Thyroid gland (tissue), 7 donors: ENCODE data around the gene TMEM26.

- PRO-cap, 2 experiments: no peak in any of the 2 experiments
- RAMPAGE, long total RNA, 5 experiments: no peak in any of the 5 experiments
These were observed 2.7 kb downstream of the MRLN start for GRCh38 chr10:59750479-59751078.

- PRO-cap, 2 experiments: no peak in any of the 2 experiments
- RAMPAGE, long total RNA, 5 experiments: no peak in any of the 5 experiments
These were observed 73.0 kb upstream of the MRLN start for GRCh38 chr10:59825948-59826879.

- PRO-cap, 2 experiments: no peak in any of the 2 experiments
- RAMPAGE, long total RNA, 5 experiments: no peak in any of the 5 experiments
These were observed 93.6 kb downstream of the ANK3 start for GRCh38 chr10:60296048-60296575.

DNA sequence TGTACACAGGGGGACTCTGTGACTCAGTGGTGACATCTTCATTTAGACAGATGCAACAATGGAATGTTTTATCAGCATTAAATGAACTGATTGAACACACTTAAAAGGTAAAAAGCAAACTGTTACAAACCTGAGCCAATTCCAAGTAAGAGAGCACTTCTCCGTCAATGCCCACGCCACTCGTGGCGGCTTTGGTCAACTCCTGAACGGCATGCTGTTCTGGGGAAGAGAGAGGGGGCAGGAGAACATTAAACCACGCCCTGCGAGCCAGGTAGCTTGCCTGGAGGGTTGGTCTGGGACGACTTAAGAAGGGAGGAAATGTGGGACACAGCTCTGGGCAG is 69.2 kb downstream of the RHOBTB1 start:
- PRO-cap, 2 experiments: no peak in any of the 2 experiments
- RAMPAGE, long total RNA, 5 experiments: no peak in any of the 5 experiments

DNA sequence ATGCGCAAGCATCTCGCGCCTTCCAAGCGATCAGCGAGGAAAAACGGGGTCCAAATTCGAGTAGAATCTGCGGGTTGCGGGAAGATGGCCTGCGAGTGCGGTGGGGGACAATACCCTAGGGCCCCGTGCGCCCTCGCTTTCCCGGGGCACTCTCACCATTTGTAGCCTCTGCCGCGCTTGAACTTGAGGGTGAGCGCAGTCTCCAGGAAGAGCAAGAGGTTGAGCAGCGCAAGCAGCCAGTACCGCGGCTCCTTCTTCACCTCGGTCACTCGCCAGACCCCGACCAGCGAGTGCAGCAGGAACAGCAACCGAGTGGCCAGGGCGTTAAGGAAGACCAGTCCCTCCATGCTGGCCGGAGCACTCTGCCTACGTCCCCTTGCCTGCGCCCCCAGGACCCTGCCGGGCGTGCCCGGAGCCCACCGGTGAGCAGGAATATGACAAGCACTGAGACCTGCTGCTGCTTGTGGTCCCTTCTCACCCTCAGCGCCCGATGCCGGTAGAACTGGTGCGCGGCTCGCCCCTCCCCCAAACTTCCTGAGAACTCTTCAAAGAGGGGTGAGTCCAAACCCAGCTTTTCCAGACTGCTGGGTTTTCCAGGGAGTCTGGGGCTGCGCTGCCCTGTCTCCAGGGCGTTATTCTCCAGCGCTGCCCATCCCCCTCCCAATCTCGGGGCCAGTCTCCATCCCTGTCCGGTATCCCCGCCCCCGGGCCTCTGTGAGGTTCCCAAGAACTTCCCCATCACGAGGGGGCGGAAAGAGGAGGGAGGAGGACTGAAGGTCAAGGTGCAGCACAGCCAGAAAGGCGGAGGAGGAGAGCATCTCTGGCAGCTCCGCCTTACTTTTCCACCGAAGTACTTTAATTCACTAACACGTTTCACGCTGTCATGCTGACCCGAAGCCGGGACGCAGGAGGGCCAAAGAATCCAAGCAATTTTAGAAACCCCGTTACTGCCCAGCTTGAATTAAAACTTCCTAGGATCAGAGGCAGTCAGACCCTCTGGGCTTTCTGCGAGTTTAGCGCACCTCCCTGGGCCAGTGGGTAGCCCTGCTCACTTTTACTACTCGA is at the start of gene TMEM26:
Gene TMEM26 (minus strand): TSS at position 647 of the 1,065 bp plus-strand sequence.
- PRO-cap, 2 experiments: peak in 1 of 2 experiments; most common plus-strand start position 796 of the sequence (in 1); most common minus-strand start position 492 of the sequence (in 1)
- RAMPAGE, long total RNA, 5 experiments: no peak in any of the 5 experiments

GRCh38 chr10:61779869-61780966 is 117.5 kb downstream of the CABCOCO1 start:
- PRO-cap, 2 experiments: no peak in any of the 2 experiments
- RAMPAGE, long total RNA, 5 experiments: no peak in any of the 5 experiments

GRCh38 chr10:61897455-61898164 is 3.9 kb upstream of the ARID5B start:
- PRO-cap, 2 experiments: peak in 1 of 2 experiments; most common minus-strand start chr10:61897796 (in 1)
- RAMPAGE, long total RNA, 5 experiments: no peak in any of the 5 experiments

- PRO-cap, 2 experiments: no peak in any of the 2 experiments
- RAMPAGE, long total RNA, 5 experiments: no peak in any of the 5 experiments
These were observed 56.4 kb downstream of the ARID5B start for GRCh38 chr10:61957751-61958393.

DNA sequence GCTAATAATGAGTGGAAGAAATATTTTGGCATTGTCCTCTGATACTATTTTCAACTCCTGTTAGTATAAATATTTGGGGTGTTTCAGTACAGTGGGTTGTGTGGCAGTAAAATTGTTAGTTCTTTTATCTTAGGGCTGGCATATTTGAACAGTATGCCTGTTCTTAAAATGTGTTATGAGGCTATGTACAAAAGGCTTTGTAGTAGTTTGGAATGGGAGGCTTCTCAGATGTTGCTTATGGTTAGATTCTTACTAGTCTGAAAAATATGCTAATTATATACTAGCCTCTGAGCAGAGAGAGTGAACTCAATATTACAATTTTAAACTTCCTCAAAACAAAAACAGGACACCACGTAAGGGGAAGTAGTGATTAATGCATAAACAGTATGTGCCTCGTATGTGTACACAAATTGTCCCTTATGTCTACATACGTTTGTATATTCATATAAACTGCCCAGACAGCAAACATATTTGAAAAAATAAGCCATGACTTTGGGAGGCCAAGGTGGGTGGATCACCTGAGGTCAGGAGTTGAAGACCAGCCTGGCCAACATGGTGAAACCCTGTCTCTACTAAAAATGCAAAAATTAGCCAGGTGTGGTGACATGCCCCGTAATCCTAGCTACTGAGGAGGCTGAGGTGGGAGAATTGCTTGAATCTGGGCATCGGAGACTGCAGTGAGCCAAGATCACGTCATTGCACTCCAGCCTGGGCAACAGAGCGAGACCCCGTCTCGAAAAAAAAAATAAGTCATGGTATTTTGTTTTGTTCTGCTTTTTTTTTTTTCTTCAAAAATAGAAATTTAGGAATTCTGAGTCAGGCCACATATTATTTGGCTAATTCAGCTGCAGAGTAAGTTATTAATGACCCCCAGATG is 115.5 kb downstream of the ARID5B start:
- PRO-cap, 2 experiments: no peak in any of the 2 experiments
- RAMPAGE, long total RNA, 5 experiments: no peak in any of the 5 experiments

GRCh38 chr10:62072775-62073166 is 171.3 kb downstream of the ARID5B start:
- PRO-cap, 2 experiments: no peak in any of the 2 experiments
- RAMPAGE, long total RNA, 5 experiments: no peak in any of the 5 experiments

DNA sequence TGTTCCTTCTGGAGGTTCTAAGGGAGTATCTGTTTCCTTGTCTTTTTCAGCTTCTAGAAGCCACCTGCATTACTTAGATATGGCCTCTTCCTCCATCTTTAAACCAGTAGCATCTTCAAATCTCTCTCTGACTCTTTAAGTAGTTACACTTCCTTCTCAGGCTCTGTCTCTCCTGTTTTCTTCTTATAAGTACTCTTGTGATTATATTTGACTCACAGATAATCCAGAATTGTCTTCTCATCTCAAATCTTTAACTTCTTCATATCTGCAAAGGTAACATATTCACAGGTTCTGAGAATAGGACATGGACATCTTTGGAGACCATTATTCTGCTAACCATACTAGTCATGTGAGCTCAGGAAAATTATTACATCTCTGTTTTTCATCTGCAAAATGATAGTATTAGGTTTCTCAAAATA is 145.2 kb downstream of the ZNF365 start:
- PRO-cap, 2 experiments: no peak in any of the 2 experiments
- RAMPAGE, long total RNA, 5 experiments: no peak in any of the 5 experiments

DNA sequence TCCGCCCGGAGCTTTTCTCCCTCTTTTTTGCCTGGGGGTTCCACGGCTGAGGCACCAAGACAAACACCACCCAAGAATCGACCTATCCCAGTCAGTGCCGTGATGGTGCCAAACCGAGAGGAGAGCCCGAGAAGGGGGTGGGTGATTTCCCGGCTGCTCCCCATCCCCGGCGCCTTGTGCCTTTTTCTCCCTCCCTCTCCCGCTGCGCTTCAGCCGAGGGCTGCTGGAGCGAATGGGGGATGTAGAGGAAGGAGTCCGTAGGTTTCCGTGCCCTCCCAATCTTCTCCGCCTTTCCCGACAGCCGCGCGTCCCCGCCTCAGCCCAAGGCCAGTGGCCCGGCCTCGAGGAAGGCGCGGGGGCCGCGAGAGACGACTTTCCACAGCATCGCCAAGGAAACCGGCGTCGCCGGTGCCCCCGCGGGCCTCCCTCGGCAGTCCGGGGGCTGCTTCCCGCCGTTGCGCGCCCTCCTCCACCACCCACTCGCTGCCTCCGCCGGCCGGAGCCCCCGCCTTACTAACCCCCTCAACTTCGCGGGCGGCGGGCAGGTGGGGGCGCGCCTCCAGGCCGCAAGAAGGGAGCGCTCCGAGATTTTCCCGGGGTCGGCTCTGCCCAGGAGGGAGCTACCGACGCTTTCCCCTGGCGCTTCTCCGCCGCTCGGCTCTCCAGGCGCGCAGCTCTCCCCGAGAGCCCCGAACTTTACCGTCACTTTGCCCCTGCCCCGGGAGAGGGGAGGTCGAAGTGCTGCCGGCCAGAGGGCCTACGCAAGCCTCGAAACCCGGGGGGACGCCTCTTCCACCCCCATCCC is 1.2 kb downstream of the EGR2 start:
- PRO-cap, 2 experiments: no peak in any of the 2 experiments
- RAMPAGE, long total RNA, 5 experiments: no peak in any of the 5 experiments

- PRO-cap, 2 experiments: no peak in any of the 2 experiments
- RAMPAGE, long total RNA, 5 experiments: no peak in any of the 5 experiments
These were observed 442 bp downstream of the EGR2 start for GRCh38 chr10:62815608-62816239.

DNA sequence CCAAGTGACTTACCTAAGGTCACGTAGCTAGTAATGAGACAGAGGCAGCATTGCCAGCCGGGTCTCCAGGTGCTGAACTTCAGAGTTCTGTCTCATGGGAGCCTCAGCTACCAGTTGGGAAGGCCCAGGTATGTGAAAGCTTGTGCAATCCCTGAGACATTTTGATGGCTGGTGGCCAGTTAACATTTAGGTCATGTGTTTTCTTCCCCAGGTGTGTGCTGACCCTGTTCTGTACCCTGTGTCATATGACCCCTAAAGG is 10.8 kb upstream of the EGR2 start:
- PRO-cap, 2 experiments: no peak in any of the 2 experiments
- RAMPAGE, long total RNA, 5 experiments: no peak in any of the 5 experiments

DNA sequence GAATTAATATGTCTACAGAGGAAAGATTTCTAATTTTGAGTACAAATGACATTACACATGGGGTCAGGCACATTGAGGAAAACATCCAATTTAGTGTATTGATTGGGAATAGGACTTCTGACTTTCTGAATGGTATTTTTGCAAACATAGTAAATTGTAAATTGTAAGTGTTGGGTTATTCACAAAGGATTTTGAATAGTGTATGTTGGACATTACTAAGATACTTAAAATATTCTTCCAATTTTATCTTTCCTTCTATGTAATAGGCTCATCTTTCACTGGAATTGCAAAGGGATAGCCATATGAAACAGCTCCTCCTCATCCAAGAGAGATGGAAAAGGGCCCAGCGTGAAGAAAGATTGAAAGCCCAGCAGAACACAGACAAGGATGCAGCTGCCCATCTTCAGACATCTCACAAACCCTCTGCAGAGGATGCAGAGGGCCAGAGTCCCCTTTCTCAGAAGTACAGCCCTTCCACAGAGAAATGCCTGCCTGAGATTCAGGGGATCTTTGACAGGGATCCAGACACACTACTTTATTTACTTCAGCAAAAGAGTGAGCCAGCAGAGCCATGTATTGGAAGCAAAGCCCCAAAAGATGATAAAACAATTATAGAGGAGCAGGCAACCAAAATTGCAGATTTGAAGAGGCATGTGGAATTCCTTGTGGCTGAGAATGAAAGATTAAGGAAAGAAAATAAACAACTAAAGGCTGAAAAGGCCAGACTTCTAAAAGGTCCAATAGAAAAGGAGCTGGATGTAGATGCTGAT is 20.3 kb downstream of the NRBF2 start:
- PRO-cap, 2 experiments: no peak in any of the 2 experiments
- RAMPAGE, long total RNA, 5 experiments: no peak in any of the 5 experiments

DNA sequence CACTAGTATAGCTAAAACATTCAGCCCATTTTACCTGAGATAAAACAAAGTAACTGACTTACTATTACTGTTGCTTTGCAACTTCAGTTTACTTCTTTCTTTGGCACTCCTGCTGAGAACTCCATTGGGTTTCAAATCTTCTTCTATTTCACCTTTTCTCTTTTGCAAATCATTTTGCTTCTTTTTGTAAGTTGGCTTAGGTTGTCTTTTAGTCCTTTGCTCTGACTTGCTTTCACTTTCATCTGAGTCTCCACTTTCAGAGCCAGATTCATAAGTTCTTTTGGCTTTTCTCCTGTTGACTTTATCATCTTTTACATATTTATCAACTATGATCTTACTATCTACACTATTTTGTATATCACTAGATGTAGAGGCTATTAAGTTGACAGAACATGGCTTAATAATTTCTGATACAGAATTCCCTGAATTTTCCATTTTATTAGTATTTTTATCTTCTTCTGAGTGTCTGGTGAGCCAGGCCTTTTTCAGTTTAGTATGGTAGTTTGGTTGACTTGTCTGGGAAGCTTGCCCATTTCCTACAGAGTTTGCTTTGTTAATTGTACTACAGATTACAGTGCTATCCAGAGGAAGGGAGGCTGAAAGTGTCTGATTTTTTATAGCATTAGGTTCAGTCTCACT is 73.5 kb downstream of the NRBF2 start:
- PRO-cap, 2 experiments: no peak in any of the 2 experiments
- RAMPAGE, long total RNA, 5 experiments: no peak in any of the 5 experiments

GRCh38 chr10:63207936-63208610 is 74.9 kb downstream of the NRBF2 start:
- PRO-cap, 2 experiments: no peak in any of the 2 experiments
- RAMPAGE, long total RNA, 5 experiments: no peak in any of the 5 experiments

DNA sequence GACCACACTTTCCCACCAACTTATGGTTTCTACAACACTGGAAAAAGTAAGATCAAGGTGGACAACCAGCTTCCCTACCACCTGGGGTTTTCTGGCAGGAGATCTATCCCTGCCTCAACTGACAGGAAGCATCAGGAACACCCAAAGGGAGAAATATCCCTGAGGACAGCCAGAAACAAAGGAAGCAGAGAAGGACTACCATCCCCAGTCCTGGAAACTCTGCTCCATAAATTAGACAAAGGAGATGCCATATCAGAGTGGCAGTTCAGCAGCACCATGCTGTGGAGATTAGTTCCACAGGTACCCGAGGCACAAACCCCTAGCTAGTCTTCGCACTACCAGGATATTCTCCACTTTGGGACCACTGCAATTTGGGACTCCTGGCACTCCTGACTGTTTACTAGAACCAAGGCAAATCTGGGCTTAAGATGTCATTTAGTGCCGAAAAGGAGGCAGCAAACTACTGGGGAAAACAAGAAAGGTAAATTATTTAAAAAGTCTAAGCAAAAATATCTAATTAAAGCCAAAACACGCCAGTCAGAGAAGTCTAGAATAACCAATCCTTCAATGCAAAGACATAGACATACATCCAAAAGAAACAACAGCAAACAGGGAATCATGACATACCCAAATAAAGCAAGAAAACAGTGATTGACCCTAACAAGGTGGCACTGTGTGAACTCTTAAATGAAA is 110.9 kb downstream of the NRBF2 start:
- PRO-cap, 2 experiments: no peak in any of the 2 experiments
- RAMPAGE, long total RNA, 5 experiments: no peak in any of the 5 experiments

GRCh38 chr10:63260793-63261219 is 127.7 kb downstream of the NRBF2 start:
- PRO-cap, 2 experiments: no peak in any of the 2 experiments
- RAMPAGE, long total RNA, 5 experiments: no peak in any of the 5 experiments

GRCh38 chr10:63264295-63264936 is 131.3 kb downstream of the NRBF2 start:
- PRO-cap, 2 experiments: no peak in any of the 2 experiments
- RAMPAGE, long total RNA, 5 experiments: no peak in any of the 5 experiments